ENCODE measurements around a stretch of chr10.

GRCh38 chr10:80201906-80202414 is 3.4 kb downstream of the ANXA11 start:
- PRO-cap, 2 experiments, result no peak in any of the 2 experiments

GRCh38 chr10:80207818-80208483 is 2.6 kb upstream of the ANXA11 start:
- PRO-cap, 2 experiments, result no peak in any of the 2 experiments

DNA sequence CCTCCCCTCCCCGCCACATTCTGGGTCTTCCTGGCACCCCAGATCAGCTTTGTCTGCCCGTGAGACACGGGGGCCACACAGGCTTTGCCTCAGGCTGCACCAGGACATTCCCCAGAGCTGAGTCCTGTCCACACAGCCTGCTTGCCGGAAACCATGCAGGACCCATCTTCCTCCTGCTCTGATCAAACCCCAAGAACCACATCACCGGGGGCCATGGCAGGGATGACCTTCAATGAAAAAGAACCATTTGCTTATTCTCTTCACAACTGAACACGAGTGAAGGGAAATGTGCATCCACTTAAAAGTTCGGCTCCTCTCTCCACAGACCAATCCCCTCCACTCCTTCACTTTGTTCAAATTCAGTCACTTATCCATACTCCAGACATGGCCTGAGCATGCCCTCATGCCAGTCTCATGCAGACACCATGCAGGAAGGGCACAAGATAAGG is 18.4 kb downstream of the MAT1A start:
- PRO-cap, 2 experiments, result no peak in any of the 2 experiments

- PRO-cap, 2 experiments, result peak in 2 of 2 experiments; most common plus-strand start chr10:80283572 (in 1); most common minus-strand start chr10:80283398 (in 2)
Measured at GRCh38 chr10:80283198-80283982, 6.1 kb downstream of the MAT1A start.

DNA sequence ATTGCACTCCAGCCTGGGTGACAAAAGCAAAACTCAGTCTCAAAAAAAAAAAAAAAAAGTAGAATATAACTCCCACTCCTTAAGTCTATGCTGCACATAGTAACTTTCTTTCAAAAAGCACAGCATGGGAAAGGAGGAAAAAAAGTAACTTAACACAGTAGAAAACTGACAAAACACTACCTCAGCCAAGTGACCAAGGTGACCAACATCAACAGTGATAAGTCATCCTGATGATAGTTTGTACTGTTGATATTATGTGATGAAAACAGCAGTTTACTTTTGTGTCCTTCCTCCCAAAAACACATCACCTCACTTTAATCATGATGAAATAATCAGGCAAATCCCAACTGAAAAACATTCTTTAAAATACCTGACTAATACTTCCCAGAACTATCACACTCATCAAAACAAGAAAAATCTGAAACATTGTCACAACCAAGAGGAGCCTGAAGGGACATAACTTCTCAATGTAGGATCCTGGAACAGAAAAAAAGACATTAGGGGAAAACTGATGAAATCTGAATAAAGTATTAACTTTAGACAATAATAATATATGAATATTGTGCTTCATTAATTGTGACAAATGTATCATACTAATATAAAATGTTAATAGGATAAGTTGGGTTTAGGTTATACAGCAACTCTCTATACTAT is 29.4 kb upstream of the MAT1A start:
- PRO-cap, 2 experiments, result no peak in any of the 2 experiments

DNA sequence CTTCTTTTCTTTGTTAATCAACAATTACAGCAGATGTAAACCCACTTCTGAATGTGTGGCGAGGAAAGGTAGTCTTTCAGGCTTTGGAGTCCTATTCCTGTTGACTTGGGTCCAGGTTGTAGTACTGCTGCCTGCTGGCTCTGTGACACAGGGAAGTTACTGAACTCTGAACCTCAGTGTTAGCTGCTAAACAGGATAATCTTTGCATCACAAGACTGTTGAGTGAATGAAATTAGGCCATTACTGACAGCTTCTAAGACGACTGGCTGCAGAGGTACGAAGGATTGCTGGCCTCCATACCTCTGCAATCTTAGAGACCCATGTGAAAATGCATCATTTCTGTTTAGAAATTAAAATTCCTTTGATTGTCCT is 6.2 kb downstream of the PRXL2A start:
- PRO-cap, 2 experiments, result no peak in any of the 2 experiments

DNA sequence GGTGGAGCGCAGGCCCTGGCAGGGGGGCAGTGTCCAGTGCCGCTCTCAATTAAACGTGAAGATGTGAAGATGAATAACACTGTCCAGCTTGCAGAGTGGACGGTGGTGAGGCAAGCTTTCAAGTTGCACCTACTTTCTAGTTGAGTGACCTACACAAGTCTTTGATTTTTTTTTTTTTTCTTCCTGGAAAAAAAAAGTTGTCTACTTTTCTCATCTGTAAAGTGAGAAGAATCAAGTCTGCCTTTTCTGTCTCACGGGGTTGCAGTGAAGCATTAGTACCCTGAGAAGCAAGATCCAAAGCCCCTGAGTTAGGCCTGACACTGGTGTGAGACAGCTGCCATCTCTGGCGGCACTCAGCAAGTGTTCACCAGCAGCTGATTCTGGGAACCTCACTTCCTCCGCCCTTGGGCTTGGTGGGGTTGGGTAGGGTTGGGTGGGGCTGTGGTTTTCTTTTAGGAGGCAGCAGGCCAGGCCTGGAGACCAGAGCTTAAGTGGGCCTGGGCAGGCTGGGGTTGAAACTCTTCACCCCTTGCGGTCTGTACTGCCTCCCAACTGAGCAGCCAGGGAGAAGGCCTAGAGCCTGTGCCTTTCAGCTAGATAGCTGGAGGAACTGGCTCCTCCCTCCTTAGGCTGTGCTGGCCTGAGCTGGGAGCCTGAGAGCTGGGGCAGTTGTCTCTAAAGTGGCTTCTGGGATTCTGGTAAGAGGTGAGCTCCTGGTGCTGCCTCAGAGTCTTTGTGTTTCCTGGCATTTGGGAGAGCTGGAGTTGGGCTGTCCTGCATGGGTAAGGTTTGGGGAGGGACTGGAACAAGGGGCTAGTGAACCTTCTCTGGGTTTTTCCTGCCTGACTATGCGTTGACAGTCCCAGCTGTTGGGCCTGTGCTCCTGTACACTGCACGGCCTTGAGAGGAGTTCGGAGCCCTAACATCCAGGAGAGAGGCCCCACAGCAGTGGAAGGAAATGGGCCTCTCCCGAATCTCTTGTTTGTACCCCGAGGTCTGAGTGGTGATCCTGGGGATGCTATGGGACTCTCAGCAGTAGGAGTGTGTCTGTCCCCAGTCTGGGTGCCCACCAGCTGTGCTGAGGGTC is 5.0 kb downstream of the TSPAN14 start:
- PRO-cap, 2 experiments, result no peak in any of the 2 experiments

DNA sequence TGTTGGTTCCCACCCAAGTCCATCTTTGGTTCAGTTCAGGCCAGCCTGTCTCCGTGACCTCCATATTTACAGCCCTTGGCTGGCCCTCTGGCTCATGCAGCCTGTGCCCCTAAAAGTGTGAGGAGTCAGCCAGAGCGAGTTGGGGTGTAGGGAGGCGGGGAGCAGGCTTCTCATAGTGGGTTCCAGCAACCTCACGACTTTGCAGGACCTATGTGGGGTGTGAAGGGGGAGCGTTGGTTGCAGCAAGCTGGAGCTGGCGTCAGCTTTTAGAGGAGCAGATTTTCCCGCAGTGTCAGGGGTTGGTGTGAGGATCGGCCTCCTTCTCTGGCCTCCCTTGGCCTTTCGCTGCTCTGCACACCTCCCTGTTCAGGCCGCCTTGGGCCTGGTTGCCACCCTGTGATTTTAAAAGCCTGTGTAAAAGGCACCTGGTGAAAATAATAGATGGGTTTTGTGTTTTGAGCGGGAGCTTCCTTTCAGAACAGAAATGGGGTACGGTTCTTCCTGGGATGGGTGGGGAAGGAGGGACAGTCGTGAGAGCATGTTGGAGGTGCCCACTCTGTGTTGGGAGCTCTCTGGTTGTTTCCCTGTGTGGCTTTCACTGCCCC is 9.9 kb downstream of the TSPAN14 start:
- PRO-cap, 2 experiments, result no peak in any of the 2 experiments

DNA sequence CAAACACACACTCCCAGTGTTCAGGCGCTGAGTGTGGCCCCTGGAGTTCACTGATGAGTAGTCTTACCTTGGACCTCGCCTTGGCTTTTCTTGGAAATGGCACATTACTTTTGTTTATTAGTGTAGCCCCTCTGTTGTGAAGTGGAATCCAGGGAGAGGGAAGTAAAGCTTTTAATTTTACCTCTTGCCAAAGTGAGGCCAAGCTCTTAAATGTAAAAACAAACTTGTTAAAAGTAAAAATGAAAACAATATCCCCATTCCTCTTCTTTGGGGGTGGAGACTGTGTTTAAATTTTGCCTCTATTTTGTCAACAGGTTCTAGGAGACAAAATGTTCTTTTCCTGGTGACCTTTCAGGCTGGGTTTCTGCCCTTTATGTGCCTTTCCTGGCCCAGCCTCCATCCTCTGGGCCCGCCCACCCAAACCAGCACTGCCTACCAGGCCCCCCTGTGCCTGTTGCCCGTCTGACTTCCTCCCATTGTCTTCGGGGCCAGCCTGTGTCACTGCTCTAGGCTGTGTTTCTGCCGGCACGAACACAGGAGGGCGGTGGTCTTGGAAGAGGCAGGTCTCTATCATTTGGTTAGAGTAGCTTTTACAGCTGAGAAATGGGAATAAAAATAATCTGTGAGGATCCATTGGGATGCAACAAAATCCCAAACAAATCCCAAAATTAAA is 13.8 kb downstream of the TSPAN14 start:
- PRO-cap, 2 experiments, result peak in 2 of 2 experiments; most common plus-strand start position 476 of the sequence (in 1); most common minus-strand start position 55 of the sequence (in 1)

GRCh38 chr10:80485636-80486746 is 31.9 kb downstream of the TSPAN14 start:
- PRO-cap, 2 experiments, result no peak in any of the 2 experiments

- PRO-cap, 2 experiments, result no peak in any of the 2 experiments
Measured at GRCh38 chr10:80501315-80501822, 36.3 kb upstream of the SH2D4B start.

DNA sequence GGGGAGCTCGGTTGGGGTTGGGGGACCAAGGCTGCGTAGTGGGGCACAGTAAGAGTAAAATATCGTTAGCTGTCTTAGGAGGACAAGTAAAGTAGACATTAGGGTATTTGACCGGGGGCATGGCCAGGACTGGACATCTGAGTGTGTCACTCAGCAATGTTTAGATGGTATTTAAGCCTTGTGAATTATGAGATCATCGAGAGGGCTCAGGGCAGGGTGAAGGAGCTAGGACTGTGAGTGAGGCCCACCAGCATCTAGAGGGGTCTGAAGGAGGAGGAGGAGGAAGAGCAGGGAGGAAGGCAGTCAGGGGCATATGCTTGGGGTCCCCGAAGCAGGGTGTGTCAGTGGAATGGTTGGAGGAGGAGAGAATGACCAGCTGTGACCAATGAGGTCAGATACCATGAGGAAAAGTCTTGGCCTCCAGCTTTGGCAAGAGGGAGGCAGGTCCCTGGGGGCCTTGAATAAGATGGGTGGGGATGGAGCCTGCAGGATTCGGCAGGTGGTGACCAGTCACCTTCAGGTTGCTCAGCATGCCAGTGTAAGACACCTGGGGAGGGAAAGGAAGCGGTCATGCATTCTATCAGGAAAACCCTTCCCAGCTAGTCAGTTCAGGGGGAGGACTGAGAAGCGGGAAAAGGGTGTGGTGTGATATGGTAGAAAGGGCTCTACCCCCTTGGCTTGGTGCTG is 34.9 kb upstream of the SH2D4B start:
- PRO-cap, 2 experiments, result no peak in any of the 2 experiments

DNA sequence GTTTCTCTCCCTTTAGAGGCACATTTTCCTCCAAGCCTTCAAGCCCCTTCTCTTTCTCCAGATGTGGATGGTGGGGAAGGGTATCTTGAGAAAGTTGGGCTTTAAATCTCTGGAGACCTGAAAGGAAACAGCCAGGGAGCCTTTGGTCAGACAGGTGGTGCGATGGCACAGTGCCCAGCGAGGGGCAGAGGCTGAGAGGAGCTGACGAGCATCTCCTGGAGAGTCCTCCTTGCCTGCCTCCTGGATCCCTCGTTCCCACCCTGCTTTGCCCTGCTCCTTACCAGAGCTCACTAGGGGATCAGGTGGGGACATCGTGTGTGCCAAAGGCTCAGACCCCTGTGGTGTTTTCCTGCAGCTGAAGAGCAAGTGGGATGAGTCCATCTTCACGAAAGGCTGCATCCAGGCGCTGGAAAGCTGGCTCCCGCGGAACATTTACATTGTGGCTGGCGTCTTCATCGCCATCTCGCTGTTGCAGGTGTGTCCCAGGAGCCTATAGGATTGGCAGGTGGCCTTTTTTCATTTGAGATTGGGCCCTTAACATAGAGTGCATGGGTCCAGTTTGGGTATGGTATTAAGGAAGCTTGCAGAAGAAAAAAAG is 21.8 kb upstream of the SH2D4B start:
- PRO-cap, 2 experiments, result no peak in any of the 2 experiments

DNA sequence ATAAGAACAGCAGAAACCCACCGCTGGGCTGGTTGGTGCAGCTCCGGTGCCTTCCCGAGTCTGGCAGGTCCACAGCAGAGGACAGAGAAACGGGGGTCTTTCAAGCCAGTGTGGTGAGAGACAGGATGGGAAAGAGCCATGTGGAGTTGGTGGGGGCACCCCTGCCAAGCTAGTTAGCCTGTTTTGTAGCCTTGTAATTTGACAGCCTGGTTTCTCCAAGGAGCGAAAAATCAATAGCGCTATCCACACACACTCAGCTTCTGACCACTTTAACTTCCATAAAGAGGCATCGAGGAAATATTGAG is 165.8 kb downstream of the SH2D4B start:
- PRO-cap, 2 experiments, result no peak in any of the 2 experiments

DNA sequence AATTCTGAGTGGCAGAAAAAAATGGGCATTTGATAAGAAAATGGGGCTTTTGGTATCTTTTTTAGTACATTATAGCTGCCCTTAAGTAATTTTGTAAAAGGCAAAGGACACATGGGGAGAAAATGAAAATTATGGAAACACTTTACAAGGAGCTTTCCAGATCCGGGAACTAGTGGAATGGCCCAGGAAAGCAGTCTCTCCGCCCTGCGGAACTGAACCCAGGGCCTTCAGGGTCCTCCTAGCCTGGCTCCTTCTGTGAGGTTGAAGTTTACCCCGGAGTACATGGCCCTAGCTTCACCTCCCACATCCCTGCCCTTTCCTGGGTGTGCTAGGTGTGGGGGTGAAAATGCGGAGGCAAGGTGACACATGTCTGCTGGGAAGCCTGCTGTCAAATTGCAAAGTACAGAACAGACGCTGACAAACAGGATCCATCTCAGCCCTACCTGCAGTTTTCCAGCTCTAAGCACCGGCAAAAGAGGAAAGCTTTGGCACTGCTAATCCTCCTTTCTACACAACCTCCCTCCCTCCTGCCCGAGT is 14.6 kb upstream of the GPR15LG start:
- PRO-cap, 2 experiments, result no peak in any of the 2 experiments

- PRO-cap, 2 experiments, result no peak in any of the 2 experiments
Measured at GRCh38 chr10:84195928-84196596, 1.7 kb downstream of the CDHR1 start.

- PRO-cap, 2 experiments, result no peak in any of the 2 experiments
Measured at GRCh38 chr10:84198314-84198636, 3.9 kb downstream of the CDHR1 start.

GRCh38 chr10:84200926-84201619 is 6.7 kb downstream of the CDHR1 start:
- PRO-cap, 2 experiments, result no peak in any of the 2 experiments

DNA sequence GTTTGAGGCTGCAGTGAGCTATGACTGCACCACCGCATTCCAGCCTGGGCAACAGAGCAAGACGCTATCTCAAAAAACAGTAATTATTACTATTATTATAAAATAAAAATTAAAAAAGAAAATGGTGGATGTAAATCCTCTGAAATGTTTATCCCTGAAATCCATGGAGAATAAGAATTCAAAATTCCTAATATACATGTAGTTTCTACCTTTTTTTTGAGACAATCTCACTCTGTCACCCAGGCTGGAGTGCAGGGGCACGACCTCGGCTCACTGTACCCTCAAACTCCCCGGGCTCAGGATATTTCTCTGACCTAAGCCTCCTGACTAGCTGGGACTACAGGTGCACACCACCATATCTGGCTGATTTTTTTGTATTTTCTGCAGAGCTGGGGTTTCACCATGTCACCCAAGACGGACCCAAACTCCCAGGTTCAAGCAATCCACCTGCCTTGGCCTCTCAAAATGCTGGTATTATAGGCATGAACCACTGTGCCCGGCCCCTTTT is 55.0 kb downstream of the WAPL start:
- PRO-cap, 2 experiments, result no peak in any of the 2 experiments

GRCh38 chr10:86648924-86649709 is 5.2 kb upstream of the OPN4 start:
- PRO-cap, 2 experiments, result no peak in any of the 2 experiments

All from Metastatic Liver Carcinoma in the Adrenal Gland (tissue), 2 donors.